ENCODE results near the genes PRCC and ARHGEF11.

GRCh38 chr1:156732695-156733590 lies 4.4 kb upstream of the ISG20L2 start:
- PRO-cap: no peak
- CAGE, long polyA plus RNA: no peak

DNA sequence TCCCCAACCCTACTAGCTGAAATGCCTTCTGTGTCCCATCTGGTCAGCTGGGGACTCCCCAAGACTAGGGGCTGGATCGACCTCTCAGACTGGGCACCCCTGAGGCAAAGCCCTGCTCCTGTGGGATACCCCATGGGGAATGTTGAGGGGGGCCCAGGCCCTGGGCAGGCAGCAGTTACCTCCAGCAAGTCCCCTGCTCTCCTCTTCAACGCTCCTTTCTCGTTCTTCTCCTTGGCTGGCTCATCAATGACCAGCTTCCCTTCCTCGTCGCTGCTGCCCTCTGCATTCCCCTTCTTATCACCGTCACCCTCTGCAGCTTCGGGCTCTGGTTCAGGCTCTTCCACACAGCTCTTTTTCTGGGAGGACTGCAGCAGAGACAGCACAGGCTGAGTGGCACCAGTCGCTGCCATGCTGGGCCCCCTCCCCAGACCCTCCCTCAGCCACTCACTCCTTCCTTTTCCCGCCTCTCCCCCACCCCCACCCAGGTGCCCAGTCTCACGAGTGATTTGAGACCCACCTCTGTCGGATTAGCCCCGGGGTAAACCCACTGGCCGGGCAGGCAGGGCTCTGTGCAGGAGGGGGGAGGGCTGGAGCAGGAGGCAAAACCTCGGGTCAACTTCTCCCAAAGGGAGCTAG lies 3.2 kb upstream of the MRPL24 start:
- PRO-cap: no peak
- CAGE, long polyA plus RNA: no peak

DNA sequence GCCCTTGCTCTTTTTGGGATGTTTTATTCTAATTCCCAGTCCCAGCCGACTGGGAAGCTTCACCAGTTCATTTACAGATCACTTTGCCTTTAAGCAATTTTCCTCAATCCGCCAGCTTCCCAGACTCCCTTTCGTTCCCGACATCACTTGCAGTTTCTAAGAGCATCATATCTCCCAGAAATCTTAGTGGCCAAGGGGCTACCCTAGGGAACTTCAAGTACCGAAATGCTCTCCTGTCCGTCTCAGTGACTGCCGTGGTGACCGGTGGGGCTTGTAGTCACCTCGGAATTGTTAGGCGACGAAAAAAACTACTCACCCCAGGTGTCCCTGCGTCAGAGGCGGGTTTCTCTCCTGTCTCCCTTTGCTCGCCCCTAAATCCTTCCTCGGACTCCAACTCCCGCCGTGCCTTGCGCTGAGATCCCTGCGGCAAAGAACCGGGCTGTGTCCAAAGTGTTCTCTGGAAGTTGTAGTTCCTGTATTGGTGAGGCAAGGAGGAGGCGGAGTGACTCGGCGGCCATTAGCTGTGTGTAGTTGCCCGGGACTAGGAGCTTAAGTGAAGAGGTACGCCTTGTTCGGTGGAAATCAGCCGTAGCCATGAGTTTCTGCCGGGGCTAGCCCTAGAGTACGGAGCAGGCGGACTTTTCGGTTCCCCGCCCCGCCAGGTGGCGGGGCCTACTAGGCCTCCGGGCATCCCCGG lies at the start of gene PRCC:
Gene PRCC (plus strand): TSS at position 513 of the 697 bp plus-strand sequence.
- PRO-cap: bidirectional peak, plus-strand start at position 517 of the sequence, minus-strand start at position 158 of the sequence
- CAGE, long polyA plus RNA: start-site peak on the plus strand centred at position 532 of the sequence, 127 bp wide, 484 and 904 reads in 2 replicates

- PRO-cap: no peak
- CAGE, long polyA plus RNA: no peak
Observed at GRCh38 chr1:156800046-156800600, 16.5 kb downstream of the SH2D2A start.

DNA sequence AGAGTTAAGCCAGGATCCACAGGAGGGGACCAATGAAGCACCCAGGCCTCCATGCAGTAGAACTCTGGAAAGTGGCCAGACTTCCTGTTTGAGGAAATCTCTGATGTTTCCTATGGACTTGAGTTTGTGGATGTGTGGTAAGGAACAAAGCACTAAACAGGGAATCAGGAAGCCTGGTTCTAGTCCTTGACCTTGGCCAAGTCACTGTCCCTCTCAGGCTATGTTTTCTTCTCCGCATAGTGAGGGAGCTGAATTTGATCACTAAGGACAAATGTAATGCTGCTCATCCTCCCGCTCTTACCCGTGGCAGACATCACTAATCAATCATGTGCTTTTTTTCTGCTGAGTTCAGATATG lies 10.1 kb downstream of the SH2D2A start:
- PRO-cap: no peak
- CAGE, long polyA plus RNA: no peak

DNA sequence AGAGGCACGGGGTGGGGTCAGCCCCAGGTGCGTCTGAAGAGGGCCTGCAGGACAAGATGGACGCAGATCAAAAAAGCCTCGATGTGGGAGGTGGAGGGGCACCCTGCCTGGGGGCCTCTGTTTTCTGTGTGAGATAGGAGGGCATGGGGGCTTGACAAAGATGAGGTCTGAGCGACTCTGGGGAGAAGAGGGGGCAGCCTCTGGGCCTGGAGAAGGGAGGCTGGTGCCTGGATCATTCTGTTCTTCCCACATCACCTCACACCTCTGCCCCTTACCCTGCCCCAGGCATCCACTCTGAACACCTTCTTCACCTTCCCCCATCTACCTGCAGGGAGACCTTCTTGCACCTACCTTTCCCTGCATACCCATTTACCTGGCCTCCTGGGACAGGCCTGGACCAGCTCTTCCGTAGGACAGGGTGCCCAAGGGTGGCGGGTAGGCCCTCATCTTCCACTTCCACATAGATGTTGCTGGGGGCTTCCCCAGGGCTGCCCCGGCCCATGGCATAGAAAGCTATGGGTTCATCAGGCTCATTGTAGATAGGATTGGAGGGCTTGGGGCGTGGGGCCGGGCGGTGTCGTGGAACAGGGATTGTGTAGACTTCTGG lies 7.7 kb downstream of the SH2D2A start:
- PRO-cap: no peak
- CAGE, long polyA plus RNA: no peak

DNA sequence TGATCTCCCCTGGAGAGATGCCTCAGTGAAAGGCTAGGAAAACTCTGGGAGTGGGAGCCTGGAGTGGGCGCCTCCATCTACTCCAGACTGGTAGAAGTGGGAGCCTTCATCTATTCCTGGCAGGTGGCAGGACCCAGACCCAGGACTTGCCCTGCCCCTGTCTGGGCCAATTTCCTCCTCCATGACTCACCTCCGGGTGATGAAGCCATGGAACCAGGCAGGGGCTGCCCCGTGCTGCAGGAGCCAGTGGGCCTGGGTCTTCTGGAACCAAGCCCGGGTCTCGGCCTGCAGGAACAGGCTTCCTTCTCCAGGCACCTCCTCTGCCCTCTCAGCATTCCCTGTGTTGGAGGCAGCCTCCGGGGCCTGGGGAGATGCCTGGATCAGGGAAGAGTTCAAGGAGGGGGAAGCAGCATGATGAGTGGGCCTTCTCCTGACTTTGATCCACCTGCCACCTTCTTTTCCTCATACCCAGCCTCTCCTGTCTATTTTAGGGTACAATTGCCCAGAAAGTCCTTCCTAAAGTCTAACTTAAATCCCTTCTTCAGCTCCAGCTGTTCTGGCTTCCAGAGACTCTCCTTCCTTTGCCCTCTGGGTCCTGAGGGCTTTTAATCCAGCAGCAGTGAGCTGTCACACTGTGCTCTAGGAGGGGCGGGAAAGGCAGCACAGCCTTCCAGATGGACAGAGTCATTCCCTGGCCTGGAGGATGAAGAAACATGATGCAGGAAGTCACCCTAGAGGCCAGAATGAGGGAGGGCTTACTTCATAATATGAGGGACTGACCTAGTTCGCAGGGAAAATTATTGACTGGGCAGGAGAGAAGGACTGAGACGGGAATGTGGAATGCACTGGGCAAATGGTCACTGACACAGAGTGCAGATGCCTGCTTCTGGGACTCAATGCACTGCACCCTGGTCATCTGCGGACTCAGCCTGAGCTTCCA lies 1.5 kb downstream of the SH2D2A start:
- PRO-cap: no peak
- CAGE, long polyA plus RNA: no peak

- PRO-cap: no peak
- CAGE, long polyA plus RNA: no peak
Observed at GRCh38 chr1:156866526-156867012, 5.9 kb downstream of the NTRK1 start.

GRCh38 chr1:156895569-156895856 lies 2.0 kb downstream of the PEAR1 start:
- PRO-cap: no peak
- CAGE, long polyA plus RNA: no peak

- PRO-cap: no peak
- CAGE, long polyA plus RNA: no peak
Observed at GRCh38 chr1:156898036-156898756, 4.7 kb downstream of the PEAR1 start.

DNA sequence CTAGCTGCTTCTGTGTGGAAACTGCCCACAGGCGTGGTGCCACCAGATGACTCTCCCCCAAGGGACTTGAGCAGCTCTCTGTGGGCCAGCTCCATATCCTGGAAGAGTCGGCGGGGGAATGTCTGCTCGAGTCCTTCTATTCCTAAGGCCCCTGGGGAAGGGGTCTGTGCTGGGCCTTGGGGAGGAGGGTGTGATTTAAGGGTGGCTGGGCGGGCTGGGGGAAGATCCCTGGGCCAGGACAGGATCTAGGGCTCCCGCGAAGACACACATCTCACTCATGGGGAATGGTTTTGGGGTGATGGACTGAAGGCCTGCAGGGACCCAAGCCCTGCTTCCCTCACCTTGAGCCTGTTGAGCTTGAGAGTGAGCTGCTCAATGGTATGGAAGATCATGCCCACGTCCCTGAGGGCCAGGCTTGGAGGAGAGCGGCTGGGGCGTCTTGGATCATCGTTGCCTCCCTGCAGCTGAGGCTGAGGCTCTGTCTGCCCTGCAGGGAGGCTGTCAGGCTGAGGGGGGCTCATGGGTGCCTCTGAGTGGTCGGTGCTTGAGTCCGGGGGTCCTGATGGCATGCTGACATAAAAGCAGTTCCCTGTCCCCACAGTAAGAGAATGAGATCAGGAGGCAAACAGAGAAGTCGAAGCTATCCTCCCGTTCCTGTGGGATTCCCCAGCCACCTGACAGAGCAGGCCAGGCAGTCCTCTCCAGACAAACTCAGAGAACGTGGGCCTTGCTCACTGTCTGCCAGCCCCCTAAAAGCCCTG lies 16.7 kb downstream of the LRRC71 start:
- PRO-cap: no peak
- CAGE, long polyA plus RNA: no peak

- PRO-cap: no peak
- CAGE, long polyA plus RNA: no peak
Observed at GRCh38 chr1:156941627-156942302, 21.3 kb downstream of the LRRC71 start.

DNA sequence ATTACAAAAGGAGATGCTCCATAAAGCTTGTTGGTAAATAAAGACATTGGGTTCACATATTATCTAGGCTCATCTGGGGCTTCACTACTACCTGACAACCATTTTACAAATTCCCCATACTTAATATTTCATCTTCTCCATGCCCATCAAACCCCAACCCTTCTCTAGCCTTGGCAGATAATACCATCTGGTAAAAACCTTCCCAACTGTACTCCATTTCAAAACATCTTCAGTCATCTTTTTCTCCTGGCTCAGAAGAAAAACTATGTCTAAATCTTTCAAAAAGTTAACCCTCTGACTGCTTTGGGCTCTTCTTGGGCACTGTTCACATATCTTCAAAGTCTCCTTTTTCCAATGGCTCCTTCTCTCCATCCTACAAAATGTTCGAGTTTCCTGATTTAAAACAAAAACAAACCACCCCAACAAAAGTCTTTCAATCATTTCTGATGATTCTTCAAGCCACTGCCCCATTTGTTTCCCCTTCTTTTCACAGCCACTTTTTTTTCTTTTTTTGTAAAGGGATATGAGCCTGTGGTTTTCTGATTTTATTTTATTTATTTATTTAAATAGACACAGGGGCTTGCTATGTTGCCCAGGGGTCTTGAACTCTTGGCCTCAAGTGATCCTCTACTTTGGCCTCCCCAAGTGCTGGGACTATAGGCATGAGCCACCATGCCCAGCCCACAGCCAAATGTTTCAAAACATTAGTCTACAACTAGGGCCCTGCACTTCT lies 52.3 kb downstream of the LRRC71 start:
- PRO-cap: no peak
- CAGE, long polyA plus RNA: no peak

DNA sequence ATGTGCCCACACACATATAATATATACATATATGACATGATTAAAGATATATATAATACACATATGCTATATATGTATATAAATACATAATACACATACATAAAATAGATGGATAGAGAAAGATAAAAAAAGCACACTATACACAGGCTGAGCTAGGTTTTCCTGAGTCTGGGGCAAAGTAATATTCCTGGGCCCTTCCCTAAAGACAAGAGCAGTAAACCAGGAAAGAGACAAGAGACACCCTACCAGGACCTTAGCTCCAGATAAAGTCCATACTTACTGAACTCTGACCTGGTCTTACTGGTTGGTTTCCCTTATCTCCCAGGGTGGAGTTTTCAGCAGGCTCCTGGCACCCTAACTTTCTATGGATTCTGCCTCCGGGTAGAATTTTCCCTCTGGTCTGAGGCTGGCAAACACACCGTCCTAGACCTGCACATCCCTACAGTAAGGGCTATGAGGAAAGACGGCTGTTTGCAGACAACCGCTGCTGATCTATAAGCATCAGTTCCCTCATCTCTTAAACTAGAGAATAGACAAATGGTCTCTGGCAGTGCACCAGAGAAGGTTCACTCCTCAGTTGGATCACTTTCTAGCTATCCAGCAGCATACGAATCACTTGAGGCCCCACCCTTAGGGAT lies 52.1 kb downstream of the ARHGEF11 start:
- PRO-cap: no peak
- CAGE, long polyA plus RNA: no peak

DNA sequence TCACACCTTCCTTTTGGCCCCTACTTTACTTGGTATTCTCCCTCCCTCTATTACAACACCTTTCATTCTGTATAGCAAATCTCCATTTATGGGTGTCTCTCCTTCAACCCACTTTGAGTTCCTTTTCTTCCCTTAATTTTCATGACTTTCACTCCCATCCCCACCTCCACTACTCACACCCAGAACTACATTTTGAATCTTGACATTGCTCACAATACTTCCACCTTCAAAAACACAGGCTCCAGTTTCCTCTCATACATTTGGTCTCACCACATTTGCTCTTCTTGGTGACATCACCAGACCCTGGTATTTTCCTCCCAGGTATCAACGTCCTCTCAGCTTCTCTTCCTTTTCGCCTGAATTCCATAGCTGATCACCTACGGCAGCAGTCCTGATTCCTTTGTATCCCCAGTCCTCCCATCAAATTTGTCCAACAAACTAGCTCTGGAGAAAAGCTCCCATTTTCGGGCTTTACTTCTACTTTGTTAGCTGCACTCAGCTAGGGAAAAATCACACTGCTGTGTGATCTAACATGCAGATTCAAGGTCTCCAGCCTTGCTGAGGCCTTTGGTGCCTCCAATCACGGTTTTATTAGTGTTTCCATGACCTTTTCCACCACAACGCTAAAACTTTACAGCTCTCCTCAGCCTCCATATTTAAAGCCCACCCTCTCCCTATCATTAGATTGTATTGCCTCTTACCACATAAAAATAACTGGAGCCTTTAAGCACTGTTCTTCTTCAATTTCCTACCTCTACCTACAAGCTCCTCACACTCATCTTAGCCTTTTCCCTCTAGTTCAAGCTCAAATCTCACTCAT lies 31.8 kb downstream of the ARHGEF11 start:
- PRO-cap: no peak
- CAGE, long polyA plus RNA: no peak

GRCh38 chr1:157045242-157046228 lies at the start of gene ARHGEF11:
Gene ARHGEF11, minus strand, starts transcription at chr1:157045742.
- PRO-cap: no peak
- CAGE, long polyA plus RNA: no peak

- PRO-cap: no peak
- CAGE, long polyA plus RNA: no peak
Observed at GRCh38 chr1:157046229-157046700, 723 bp upstream of the ARHGEF11 start.

- PRO-cap: no peak
- CAGE, long polyA plus RNA: no peak
Observed at GRCh38 chr1:157123869-157124896, 14.0 kb downstream of the ETV3 start.

- PRO-cap: no peak
- CAGE, long polyA plus RNA: no peak
Observed at GRCh38 chr1:157130250-157130760, 7.9 kb downstream of the ETV3 start.

DNA sequence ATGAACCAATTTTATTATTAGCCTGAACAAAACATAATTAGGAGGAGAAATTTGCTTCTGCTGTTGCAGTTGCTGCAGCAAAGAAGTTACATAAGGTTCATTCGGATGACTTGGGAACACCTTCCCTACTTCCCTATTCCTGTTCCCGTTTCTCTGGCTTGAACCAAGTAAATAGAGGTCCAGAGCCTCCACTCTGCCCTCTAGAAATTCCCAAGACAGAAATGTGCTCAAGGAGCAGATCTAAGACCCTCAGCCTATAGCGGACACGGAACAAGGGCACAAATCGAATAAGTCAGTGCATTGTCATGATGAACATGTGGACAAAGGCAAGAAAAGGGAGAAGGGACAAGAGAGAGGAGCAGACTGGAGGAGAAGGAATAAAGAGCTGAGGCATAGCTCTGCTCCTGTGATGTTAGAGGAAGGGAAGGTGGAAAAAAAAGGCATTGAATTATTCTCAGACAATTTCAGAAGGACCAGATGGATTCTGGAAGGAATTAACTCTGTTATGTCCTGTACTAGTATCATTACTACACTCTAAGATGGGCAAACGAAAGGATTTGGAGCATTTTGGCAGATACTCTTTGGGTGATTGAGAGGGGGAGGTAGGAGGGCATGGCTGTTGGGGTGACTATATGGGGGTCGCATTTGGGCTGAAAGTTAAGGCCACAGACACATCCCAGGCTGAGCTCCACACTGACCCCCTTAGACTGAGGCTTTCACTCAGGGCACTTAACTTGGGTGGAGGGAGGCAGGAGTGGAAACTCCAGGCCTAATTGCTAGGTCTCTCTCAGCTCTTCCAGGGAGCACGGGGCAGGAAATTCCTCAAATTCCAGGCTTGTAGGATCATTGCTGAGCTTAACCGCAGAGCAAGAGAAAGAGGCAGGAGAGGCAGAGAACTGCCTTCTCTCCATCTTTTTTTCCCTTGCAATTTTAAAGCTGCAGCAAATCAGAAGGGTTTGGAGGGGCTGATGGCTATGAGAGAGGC lies 25.7 kb downstream of the KIRREL1 start:
- PRO-cap: no peak
- CAGE, long polyA plus RNA: no peak